Cardiac muscle cell (in vitro differentiated cells and primary cell): ENCODE measurements around the genes RGS9 and CACNG1.

- RAMPAGE, long total RNA: no peak
- RRBS: no CpG with 5 or more reads among the region's 6 CpGs
These were observed 6.0 kb upstream of the GNA13 start for GRCh38 chr17:65062511-65062965.

- RAMPAGE, long total RNA: no peak
- RRBS: no CpG with 5 or more reads among the region's 2 CpGs
These were observed 9.4 kb upstream of the GNA13 start for GRCh38 chr17:65066080-65066283.

- RAMPAGE, long total RNA: start-site peak on the plus strand at chr17:65137394-65137452, 43 and 32 reads in 2 replicates
- RRBS: no CpG with 5 or more reads among the region's 44 CpGs
These were observed at the start of gene RGS9 for GRCh38 chr17:65136772-65137520. RGS9 (plus strand) TSS chr17:65137370.

- RAMPAGE, long total RNA: no peak
- RRBS: no CpG with 5 or more reads among the region's 9 CpGs
These were observed 146.4 kb downstream of the RGS9 start for GRCh38 chr17:65283495-65284122.

DNA sequence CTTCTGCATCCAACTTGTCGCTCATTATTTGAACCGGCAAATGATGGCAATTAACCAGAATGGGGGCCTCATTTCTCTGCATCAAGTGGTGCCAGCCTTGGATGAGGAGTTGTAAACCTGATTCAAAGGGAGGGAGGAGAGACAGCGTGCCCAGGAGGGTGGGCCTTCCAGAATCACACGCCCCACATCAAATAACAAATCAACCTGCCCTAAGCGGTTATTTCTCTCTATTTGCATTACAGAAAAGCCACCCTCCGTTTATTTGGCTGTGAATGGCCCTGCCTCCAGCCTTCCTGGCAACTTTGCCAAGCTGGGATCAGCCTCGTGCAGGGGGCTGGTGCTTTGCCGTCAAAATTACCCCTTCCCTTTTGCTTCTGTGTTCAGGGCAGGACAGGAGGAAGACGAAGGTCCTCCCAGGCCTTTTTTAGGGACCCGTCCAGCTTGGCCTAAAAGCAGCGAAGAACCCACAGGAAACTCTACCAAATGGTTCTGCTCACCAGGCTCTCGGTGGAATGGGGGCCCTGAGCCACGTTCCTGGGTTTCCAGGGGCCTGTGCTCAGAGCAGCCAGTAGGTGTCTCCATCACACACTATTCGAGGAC lies 156.7 kb downstream of the RGS9 start:
- RAMPAGE, long total RNA: no peak
- RRBS: no CpG with 5 or more reads among the region's 14 CpGs

DNA sequence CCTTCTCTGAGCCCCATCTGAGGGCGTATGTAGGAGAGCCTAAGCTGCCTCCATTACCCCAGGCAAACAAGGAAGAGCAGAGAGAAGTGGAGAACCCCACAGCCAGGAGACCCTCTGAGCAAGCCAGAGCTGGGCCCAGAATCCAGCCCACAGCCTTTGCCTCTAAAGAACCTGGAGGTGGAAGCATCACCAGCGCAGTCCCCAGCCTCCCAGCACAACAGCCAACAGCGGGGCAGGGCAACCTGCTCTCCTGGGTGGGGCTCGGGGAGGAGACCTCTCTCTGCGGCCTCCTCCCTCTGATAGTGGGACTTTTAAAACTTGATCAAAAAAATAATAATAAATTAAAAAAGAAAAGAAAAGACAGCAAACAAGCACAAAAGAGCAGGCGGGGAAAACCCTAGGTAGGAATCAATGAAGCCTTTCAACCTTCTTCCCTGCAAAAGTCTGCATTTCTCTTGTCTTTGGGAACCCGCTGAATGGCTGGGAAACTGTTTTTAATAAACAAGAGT lies 45.9 kb downstream of the AXIN2 start:
- RAMPAGE, long total RNA: no peak
- RRBS: no CpG with 5 or more reads among the region's 7 CpGs

DNA sequence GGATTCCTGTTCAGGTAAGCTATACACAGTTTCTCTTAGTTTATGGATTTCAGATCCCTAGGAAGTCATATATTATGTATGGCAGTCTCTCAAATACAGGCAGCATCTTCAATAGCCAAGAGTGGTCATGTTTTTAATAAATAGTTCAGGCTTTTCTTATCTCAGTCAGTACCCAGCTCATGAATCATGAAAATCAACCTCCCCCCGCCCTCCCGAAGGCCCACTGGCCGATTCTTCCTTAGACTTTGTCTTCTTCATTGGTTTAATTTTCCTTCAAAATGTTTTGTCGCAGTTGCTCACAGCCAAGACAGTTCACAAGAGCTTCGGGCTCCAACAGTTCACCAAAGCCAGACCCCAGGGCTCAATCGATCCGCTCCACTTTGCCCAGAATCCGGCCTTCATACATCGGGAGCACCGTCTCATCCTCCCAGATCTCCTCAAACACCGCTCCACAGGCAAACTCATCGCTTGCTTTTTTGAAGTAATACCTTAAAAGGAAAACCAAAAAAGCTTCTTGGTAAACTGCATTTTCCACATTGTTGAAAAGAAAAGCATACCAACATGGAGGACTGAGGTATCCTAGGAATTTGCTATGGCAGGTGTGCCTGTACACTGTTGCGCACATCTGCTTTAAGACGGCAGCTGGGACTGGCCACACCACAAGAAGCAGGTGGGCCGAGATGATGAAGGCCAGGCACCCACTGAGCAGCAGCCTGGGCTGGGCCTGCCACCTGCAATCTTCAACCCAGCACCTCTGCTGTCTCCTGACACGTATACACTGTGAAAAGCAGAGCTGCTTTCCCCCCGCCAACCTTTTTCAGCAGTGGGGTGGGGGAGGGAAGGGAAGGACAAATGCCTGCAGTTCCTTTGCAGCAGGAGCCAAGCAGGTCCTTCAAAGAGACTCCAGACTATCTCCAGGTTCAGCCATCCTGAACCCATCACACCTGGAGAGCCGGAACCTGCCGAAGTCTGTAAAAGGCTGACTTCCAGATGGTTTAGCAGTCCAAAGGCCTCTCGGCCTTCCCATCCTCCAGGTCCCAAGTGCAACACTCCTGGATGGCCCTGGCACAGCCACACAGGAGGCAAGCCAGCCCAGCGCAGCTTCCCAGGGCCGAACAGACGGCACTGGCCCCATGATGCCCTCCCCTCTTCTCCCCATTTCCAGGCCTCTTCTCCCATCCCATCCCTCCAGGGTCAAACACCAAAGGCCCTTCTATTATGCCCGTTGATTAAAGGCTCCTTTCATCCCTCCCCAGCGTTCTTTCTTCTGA lies 31.4 kb downstream of the AXIN2 start:
- RAMPAGE, long total RNA: no peak
- RRBS: no CpG with 5 or more reads among the region's 25 CpGs

- RAMPAGE, long total RNA: no peak
- RRBS: no CpG with 5 or more reads among the region's 11 CpGs
These were observed 3.4 kb upstream of the AXIN2 start for GRCh38 chr17:65564678-65565398.

DNA sequence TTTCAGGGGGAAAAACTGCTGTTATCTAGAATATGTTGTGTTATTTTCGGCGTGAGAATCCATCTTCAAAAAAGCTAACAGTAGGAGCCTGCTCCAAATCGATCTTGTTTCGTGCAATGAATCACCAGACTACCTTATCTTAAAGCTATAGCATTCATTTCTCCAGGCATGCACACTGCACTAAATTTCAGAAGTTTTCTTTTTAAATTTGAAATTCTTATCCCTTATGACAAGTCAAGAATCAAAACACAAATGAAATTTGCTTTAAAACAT lies 288.8 kb downstream of the CEP112 start:
- RAMPAGE, long total RNA: no peak
- RRBS: no CpG with 5 or more reads among the region's 4 CpGs

GRCh38 chr17:66187162-66188031 lies 4.5 kb downstream of the CEP112 start:
- RAMPAGE, long total RNA: no peak
- RRBS: no CpG with 5 or more reads among the region's 6 CpGs

- RAMPAGE, long total RNA: no peak
- RRBS: no CpG with 5 or more reads among the region's 7 CpGs
These were observed 5.8 kb downstream of the APOH start for GRCh38 chr17:66223348-66223981.

- RAMPAGE, long total RNA: no peak
- RRBS: no CpG with 5 or more reads among the region's 5 CpGs
These were observed 28.7 kb downstream of the PRKCA start for GRCh38 chr17:66331046-66331595.

- RAMPAGE, long total RNA: no peak
These were observed 100.0 kb downstream of the PRKCA start for GRCh38 chr17:66402501-66402759.

DNA sequence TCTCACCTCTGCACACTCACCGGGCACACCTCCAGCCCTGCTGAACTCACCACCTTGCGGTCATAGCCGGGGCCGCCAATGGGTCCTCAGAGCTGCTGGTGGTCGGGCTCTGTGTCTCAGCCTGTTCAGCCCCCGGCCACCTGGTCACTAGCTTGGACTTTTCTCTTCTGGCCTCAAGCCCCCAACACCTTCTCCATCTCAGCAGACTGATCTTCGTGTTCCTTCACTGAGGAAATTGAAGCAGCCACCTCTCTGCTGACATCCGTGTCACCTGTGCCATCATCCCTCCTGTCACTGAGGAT lies 53.5 kb upstream of the CACNG4 start:
- RAMPAGE, long total RNA: no peak
- RRBS: 90% methylated on average over 5 of the region's 8 CpGs

GRCh38 chr17:67043950-67044700 lies at the start of gene CACNG1:
CACNG1 (plus strand) TSS chr17:67044554.
- RAMPAGE, long total RNA: no peak
- RRBS: 53% methylated on average over 6 of the region's 31 CpGs

DNA sequence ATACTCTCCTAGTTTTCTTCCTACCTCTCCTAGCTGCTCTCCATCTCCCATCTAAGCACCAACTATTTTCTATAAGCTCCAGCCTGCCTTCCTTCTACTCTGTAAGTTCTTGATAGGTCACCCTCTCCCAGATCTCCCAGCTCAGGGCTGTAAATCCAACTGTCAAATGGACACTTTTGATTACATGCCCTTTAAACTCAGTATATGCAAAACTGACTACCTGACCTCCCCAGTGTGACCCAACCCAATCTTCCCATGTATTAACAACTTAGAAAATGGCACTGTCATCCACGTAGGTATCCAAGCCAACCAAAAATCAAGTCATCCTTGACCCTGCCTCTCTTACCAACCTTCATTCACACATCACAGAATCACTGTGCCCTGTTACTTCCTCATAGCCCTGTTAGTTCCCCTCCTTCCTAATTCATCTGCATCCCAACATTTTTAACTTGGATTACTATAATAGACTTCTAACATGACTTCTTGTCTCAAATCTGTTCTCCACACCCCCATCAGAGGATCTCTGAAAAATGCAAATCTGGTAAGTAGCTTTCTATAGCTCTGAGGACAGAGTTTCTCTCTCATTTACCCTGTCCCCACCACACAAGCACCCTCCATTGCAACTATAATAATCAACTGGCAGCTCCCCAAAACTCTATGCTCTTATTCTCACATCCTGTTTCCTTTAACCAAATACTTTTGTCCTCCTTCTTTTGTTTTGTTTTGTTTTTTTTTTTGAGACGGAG lies 73.7 kb downstream of the HELZ start:
- RAMPAGE, long total RNA: no peak
- RRBS: no CpG with 5 or more reads among the region's 2 CpGs

- RAMPAGE, long total RNA: no peak
- RRBS: no CpG with 5 or more reads among the region's 4 CpGs
These were observed 66.3 kb downstream of the HELZ start for GRCh38 chr17:67178556-67179230.

GRCh38 chr17:67348648-67349261 lies 17.6 kb downstream of the PSMD12 start:
- RAMPAGE, long total RNA: no peak
- RRBS: no CpG with 5 or more reads among the region's 10 CpGs

- RAMPAGE, long total RNA: no peak
- RRBS: no CpG with 5 or more reads among the region's 8 CpGs
These were observed 44.7 kb downstream of the PITPNC1 start for GRCh38 chr17:67421524-67422473.

DNA sequence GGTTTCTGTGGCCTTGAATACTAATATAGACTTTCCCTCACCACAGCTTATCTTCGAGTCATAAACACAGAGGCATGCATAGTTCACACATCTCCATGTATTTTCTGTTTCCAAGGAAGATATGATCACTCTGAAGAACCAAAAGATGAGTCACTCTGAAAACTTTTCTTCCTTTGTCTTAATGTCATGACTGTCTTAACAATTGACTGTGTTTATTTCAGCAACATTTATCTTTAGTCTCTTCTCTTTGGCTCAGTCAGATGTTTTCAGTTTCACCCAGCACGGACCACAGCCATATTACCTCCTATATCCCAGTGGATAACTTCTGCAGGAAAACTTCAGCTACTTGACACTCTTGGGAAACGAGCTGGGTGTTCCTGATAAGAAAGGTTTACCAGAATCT lies 54.6 kb downstream of the PITPNC1 start:
- RAMPAGE, long total RNA: no peak
- RRBS: no CpG with 5 or more reads among the region's 3 CpGs